Islet of Langerhans (tissue), 1 donor: Measurements from ENCODE around the genes MYL9 and NNAT.

GRCh38 chr20:36540847-36541650 is at the start of gene MYL9:
TSS of gene MYL9 (plus strand) at chr20:36541519.
- RRBS: 7% methylated on average over 29 of the region's 59 CpGs

- RRBS: no CpG with 5 or more reads among the region's 10 CpGs
Measured at GRCh38 chr20:36583700-36584549, 10.5 kb downstream of the TGIF2 start.

- RRBS: no CpG with 5 or more reads among the region's 5 CpGs
Measured at GRCh38 chr20:36613339-36613857, 7.8 kb downstream of the RAB5IF start.

- RRBS: no CpG with 5 or more reads among the region's 2 CpGs
Measured at GRCh38 chr20:36651652-36652273, 5.8 kb upstream of the SLA2 start.

GRCh38 chr20:36784120-36784756 is 10.7 kb upstream of the DSN1 start:
- RRBS: no CpG with 5 or more reads among the region's 13 CpGs

DNA sequence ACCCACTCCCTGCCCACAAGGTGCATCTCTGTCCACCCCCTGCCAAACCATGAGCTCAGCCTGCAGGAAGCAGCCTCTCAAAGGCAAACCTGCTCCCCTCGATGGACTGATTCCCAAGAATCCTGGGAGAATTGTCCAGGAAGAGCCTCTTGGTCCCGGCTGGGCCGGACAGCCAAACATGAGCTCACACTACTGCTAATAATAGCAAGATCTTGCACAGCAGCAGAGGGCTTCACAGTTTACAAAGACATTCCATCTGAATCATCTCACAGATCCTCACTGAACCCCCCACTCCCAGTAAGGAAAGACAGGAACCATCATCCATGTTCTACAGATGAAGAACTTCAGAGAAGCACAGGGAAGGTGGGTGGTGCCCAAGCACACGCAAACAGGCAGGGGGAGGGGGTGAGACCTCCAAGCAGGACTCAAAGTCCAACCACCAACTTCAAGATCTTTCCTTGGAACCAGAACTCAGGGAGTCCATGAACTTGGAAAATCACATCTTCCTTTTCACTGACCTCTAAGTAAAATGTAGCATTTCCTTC is 15.0 kb downstream of the SOGA1 start:
- RRBS: no CpG with 5 or more reads among the region's 4 CpGs

- RRBS: 40% methylated on average over 2 of the region's 8 CpGs
Measured at GRCh38 chr20:36861395-36861906, 1.9 kb downstream of the SOGA1 start.

GRCh38 chr20:36861907-36862862 is 1.2 kb downstream of the SOGA1 start:
- RRBS: 10% methylated on average over 13 of the region's 57 CpGs

DNA sequence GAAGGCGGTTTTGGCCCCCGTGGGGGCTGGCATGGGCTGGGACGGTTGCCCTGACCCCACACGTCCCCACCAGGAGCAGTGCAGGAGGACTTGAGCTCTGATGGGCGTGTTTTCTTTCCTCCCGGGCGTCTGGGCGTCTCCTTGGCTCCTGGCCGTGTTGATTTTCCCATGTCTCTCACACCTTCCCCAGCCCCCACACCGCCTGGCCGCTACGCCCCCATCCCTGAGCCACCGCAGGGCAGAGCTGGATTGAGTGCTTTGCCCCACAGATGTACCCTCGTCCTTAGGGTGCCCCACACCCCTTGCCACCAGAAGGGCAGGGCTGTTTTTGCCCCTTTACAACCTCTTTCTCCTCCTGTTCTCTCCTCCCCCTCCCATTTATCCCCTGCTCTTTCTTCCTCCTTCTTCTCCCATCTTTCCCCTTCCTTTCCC is 1.4 kb upstream of the SOGA1 start:
- RRBS: no CpG with 5 or more reads among the region's 14 CpGs

GRCh38 chr20:37267555-37268443 is 6.2 kb upstream of the GHRH start:
- RRBS: no CpG with 5 or more reads among the region's 16 CpGs

DNA sequence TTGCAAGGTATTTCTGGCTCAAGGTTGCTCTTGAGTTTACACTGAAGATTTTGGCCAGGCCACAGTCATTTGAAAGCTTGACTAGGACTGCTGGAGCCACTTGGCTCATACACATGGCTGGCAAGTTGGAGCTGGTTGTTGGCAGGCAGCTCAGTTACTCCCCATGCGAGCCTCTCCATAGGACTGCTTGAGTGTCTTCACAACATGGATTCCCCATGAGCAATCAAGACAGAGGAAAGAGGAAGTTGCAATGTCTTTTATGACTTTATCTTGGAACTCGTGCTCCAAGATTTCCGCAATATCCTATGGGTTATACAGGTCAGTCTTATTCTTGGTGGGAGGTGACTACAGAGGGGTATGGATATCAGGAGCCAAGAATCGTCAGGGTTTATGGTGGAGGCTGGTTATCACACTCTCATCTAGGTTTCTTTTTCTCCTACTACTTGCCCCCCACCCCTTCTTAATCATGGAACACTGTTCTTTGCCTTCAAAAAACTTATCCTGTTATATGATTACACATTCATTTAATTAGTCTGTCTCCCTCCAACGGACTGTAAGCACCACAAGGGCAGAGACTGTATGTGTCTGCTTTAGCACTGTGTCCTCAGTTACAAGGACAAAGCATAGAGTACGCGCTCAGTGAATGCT is 1.2 kb upstream of the MANBAL start:
- RRBS: no CpG with 5 or more reads among the region's 7 CpGs

DNA sequence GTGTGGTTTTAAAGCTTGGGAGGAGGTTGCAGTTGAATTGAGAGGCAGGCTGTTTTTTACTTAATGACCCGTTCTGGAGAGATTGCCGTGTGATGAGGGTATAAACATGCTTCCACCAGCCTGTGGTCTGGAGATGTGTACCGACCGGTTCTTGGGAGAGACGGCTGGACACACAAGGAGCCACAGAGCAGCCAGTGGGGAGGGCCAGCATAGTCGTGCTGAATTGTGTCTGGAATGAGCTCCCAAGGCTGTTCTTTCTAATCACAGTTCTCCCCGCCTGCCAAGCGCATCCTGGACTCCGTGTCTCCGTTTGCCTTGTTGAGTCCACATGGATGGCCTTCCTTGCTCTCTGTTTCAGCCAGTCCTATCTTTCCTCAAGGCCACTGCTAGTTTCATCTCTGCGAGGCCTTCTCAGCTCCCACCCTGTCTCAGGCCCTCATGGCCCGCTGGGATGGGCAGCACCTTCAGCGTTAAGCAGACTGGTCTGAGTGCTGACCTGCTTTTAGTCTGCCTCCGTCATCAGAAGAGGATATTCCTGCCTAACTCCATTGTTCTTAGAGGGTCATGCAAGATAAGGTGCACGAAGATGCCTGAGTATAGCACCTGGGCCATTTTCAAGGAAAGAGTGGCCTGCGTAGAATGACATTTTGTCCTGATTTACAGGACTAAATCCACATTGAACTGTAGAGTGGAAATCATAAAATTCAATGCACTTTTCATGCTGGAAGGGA is 20.6 kb downstream of the MANBAL start:
- RRBS: no CpG with 5 or more reads among the region's 16 CpGs

GRCh38 chr20:37354372-37355242 is 8.7 kb downstream of the SRC start:
- RRBS: 85% methylated on average over 5 of the region's 18 CpGs

GRCh38 chr20:37379987-37381295 is 34.5 kb downstream of the SRC start:
- RRBS: no CpG with 5 or more reads among the region's 29 CpGs

DNA sequence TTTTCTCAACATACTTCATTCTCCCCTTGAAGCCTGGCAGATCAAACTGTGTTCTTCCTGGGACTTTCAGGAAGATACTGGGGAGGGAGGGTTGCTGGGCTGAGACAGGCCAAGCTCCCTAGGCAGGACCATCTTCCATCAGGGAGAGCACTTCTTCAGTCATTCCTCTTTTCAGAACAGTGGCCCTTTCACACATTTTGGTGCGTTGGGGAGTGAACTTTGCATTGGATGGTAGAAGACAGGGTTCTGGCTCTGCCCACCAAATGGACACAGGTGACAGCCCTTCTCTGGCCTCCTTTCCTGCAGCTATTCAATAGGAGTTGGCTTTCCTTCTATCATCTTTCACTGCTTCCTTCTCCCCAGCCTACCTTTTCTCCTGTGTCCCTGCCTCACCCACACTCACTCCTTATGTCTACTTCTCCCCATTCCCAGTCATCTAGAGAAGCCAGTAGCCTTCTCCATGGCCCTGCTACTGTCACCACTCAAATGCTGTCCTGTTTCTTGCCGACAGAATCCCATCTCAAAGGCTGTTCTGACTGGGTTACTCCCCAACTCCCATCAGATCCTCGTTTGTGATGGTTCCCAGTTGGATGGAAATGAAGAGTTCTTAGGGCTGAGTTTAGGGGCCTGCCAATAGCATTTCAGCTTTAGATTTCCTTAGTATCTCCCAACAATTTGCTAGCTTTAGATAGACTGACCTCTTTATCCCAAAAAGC is 6.6 kb upstream of the NNAT start:
- RRBS: no CpG with 5 or more reads among the region's 3 CpGs

DNA sequence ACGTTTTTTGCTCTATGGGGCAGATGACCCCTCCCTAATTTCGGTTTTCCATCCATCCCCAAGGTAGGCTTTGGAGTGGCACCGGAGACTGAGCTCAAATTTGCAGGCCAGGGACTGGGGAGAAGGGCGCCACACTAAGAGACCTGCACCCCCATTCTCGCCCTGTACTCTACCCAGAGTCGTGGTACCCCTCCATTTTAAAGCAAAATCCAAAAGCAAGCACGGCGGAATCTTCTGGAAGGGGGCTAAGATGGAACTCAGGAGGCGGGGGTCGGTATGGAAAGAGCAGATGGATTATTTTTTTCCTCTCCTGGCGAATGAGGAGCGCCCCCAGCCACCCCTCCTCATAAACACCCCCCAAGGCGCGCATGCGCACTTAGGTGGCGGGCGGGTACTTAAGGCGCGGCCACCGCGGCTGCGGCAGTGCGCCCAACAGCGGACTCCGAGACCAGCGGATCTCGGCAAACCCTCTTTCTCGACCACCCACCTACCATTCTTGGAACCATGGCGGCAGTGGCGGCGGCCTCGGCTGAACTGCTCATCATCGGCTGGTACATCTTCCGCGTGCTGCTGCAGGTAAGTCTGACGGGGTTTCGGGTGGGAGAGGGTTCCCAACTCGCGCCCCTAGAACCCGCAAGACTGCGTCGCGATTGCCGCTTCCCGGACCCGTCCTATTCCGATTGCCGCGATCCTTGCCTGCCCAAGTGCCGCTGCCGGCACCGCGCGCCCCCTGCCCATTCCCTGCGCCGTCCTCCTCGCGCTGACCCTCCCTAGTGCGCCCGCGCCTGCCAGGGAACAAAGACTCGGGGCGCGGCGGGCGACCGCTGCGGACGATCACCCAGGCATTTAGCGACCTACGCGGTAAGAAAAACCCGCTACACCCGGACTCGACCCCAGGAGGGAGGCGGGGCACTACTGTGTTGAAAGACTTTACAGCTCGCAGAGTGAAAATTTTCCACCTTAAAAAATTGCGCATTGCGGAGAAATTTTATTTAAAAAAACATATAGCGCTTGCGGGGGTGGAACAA is at the start of gene NNAT:
NNAT (plus strand) TSS at position 423 of the 1,028 bp plus-strand sequence.
- RRBS: 52% methylated on average over 7 of the region's 81 CpGs

DNA sequence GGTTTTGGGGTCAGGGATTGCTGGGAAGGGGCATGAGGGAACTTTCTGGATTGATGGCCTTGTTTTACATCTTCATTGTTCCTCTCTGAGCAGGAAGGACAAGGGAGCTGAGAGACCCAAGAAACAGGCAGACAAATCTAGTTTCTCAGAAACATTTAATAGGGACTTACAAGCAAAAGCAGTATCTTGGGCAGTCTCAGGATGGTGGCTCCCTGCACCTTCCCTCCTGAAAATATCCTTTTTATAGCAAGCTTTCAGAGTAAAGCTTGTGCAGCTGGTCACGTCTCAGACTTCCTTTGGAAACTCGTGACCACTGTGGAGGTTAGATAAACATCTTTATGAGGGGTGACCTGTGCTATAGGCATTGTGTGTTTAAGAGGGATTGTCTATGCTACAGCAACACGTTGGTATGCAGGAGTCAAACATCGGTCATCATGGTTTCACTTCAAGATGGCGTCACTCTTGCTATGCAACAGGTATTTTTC is 14.4 kb upstream of the BLCAP start:
- RRBS: no CpG with 5 or more reads among the region's 5 CpGs

GRCh38 chr20:37898119-37898427 is 4.9 kb upstream of the VSTM2L start:
- RRBS: 61% methylated on average over 4 of the region's 9 CpGs

- RRBS: no CpG with 5 or more reads among the region's 11 CpGs
Measured at GRCh38 chr20:37911895-37912349, 9.0 kb downstream of the VSTM2L start.